Transverse colon (tissue), 4 donors: Measurements from ENCODE around the genes NOL4L, BPIFA3 and SNTA1.

DNA sequence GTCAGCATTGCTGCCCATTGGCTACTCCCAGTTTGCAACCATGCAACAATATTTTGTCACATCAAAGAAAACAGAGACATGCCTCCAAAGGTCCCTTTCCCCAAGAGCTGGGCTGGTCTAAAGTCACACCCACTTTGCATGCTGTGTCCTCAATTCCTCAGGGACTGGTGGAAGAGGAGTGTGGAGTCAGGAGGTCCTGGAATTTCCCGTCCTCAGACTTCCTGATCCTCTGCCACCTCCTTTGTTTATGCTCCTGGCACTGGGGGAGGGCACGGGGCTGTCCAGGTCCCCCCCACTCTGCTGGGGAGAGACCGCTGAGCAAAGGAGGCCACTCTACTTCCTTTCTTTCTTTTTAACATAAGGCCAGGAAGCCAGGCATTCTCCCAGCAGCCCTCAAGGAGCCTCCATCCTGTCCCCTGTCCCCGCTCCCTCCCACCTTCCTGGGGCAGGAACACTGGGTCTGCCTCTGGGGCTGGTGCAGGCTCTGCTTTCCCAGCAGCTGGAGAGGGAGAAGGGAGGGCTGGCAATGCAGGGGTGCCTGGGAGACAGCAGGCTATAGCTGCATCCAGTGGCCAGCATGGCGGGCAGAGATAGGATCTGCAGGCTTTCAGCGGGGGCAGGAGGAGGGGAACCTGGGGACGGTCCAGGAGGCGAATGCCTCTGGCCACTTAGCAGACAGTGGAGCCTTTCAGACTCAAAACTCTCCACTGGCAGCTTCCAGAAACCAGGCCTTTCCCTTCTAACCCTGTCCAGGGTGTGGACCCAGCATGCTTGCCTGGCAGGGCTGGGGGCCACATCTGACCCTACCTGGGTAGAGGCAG is 68.1 kb downstream of the NOL4L start:
- PRO-cap: no peak
- RAMPAGE, long total RNA, 4 experiments: no peak in any of the 4 experiments

DNA sequence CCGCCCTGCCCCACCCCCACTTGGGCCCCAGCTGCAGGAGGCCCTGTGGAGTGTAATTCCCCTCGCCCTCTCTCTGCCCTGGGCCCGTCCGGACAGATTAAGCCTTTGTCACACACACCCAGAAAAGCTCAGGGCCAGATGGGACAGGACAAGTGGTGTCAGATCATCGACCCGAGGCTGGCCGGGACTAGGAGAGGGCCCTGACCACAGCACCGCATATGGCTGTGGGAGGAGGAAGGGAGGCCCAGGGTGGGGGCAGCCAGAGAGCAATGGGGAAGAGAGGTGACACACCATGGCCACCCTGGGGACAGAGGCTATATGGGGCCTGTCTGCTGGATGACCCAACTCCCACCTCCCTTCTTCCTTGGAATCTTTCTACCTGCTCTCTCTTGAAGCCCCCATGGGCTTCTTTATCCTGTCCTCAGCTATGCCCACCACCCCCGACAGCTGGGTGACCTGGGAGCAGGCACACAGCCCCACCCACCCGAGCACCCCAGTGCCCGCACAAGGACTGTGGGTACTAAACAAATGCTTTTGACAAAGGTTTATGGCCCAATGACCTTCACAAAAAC is 3.8 kb downstream of the NOL4L start:
- PRO-cap: no peak
- RAMPAGE, long total RNA, 4 experiments: no peak in any of the 4 experiments

GRCh38 chr20:32584518-32585674 is at the start of gene NOL4L:
Gene NOL4L, minus strand, starts transcription at chr20:32585333.
- PRO-cap: unidirectional peak, minus-strand start at chr20:32584814; unidirectional peak, minus-strand start at chr20:32585077
- RAMPAGE, long total RNA, 4 experiments: no peak in any of the 4 experiments

DNA sequence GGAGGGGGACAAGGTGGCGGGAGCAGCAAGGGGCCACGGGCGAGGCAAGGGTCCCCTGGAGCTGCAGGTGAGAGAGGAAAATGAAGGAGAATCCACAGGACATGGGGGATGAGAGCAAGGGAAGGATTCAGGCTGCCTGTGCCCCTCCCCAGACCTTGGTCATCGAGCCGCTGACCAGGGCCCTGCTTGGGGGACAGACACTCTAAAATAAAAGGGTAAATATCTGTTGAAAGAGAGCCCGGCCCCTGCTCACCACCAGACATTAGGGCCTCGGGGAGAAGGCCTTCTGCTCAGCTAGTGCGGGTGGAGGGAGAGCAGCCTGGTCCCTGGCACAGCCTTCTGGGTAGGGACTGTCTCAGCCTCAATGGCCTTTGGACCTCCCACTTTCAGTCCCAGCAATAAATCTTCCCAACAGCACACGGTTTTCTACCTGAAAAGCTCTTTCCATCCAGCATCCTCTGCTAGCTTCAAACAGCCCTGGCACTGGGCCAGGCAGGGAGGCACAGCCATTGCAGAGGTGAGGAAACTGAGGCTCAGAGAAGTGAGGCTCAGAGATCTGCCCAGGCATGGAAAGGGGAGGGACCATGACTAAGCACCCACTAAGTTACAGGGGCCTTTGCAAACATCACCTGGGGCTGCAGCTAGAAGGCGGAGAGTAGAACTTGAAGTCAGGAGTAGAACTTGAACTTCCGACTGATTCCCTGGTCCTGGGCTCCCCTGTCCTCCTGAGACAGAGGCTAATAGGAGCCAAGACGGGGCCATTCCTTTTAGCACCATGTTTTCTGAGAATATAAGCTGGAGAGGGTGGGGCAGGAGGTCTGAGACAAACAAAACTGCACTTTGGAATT is 43.8 kb upstream of the NOL4L start:
- PRO-cap: no peak
- RAMPAGE, long total RNA, 4 experiments: no peak in any of the 4 experiments

GRCh38 chr20:32761610-32762295 is 432 bp upstream of the DNMT3B start:
- PRO-cap: bidirectional peak, plus-strand start at chr20:32762385, minus-strand start at chr20:32762137
- RAMPAGE, long total RNA, 4 experiments: no peak in any of the 4 experiments

GRCh38 chr20:32851852-32852280 is 6.9 kb upstream of the EFCAB8 start:
- PRO-cap: no peak
- RAMPAGE, long total RNA, 4 experiments: no peak in any of the 4 experiments

DNA sequence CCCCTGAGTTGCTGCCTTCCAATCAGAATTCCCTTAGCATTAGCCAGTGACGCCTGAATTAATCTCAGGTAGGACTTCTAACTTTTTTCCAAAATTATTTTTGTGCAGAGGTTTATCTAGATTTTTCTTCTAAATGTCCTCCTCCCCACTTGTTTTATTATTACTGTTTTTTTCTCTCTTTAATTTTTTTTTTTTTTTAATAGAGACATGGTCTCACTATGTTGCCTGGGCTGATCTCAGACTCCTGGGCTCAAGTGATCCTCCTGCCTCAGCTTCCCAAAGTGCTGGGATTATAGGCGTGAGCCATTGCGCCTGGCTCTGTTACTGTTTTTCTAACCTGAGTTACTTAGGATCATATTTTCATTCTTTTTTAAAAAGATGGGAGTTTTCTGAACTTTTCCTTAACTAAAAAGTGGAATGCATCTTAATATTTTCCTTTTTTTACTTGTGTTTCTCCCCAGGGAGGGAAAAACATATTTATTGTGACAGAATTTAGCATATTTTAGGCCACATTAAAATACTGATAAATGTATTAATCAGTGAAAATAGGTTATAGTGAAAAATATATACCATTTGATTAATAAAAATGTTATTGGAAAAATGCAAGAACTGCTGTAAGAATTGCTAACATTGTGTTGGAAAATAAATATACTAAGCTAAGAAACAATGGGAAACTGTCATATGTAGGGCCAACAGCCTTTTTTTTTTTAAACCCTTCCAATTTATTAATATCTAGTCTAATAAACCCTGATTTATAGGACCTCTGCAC is 1.2 kb upstream of the EFCAB8 start:
- PRO-cap: no peak
- RAMPAGE, long total RNA, 4 experiments: no peak in any of the 4 experiments

DNA sequence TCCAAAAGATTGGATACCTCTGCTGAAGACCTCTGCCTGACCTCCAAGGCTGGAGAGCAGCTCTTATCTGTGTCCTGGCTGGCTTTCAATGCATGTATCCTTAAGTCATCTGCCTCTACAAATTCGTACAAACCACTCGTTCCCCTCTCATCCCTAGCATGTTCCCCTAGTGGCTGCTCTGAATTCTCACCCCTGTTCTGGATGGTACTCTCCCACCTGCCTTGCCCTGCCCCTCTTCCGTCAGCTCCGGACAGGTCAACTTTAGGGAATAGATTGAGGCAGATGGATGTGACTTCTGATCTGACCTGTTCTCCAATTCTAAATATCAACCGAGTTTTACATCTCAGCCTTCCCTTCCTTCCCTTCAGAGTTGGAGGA is 303 bp downstream of the EFCAB8 start:
- PRO-cap: no peak
- RAMPAGE, long total RNA, 4 experiments: no peak in any of the 4 experiments

DNA sequence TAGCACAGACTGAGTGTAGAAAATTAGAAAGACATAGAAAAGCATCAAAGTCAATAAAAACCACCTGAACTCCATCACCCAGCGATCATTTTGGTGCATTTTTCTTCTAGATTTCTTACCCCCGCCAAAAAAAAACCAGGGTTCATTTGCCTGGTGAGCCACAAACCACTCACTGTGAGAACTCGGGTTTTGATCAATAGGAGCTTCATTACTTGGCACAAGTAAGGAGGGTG is 36.5 kb downstream of the SUN5 start:
- PRO-cap: no peak
- RAMPAGE, long total RNA, 4 experiments: no peak in any of the 4 experiments

DNA sequence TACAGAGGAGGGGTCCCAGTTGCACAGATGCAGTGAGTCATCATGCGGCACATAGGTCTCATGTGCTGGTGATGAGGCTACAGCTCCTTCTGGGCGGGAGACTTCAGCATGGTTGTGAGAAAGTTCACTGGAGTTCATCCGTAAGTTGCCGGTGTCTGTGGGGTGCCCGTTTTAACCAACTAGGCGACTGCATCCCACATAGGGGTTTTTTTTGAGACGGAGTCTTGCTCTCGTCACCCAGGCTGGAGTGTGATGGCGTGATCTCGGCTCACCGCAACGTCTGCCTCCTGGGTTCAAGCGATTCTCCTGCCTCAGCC is 36.1 kb downstream of the SUN5 start:
- PRO-cap: no peak
- RAMPAGE, long total RNA, 4 experiments: no peak in any of the 4 experiments

- PRO-cap: no peak
- RAMPAGE, long total RNA, 4 experiments: no peak in any of the 4 experiments
These were observed 41.9 kb upstream of the BPIFA2 start for GRCh38 chr20:33125905-33126642.

DNA sequence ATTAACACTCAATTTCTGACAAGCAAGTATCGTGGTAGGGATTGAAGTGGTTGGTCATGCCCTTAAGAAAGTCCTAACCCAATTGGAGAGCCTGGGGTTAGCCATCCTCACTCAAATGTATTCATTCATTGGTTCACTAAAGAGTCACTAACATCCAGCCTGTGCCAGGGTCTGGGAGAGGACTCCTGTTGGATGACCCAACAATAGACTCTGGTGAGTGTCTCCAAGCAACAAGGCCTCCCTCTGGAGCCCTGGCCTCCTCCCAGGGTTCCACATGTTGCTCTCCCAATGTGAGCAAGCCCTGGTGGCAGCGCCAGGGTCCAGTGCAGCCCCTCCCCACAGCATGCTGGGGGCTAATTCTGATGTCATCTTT is at the start of gene BPIFA3:
Gene BPIFA3 (plus strand): TSS at position 288 of the 373 bp plus-strand sequence.
- PRO-cap: no peak
- RAMPAGE, long total RNA, 4 experiments: no peak in any of the 4 experiments

DNA sequence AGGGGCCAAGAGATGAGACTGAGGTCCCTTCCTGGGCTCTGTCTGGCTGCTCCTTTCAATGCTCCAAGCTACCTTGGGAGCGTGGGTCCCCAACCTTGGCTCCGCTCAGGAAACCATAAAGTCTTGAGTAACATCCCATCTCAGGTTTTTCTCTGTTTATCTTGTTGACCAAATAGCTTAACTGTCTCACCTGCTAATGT is 237 bp upstream of the BPIFA1 start:
- PRO-cap: no peak
- RAMPAGE, long total RNA, 4 experiments: no peak in any of the 4 experiments

GRCh38 chr20:33373931-33374481 is 27.3 kb downstream of the CDK5RAP1 start:
- PRO-cap: no peak
- RAMPAGE, long total RNA, 4 experiments: no peak in any of the 4 experiments

GRCh38 chr20:33441249-33441848 is 2.2 kb downstream of the SNTA1 start:
- PRO-cap: no peak
- RAMPAGE, long total RNA, 4 experiments: no peak in any of the 4 experiments

- PRO-cap: bidirectional peak, plus-strand start at chr20:33444016, minus-strand start at chr20:33443667
- RAMPAGE, long total RNA, 4 experiments: no peak in any of the 4 experiments
These were observed at the start of gene SNTA1 for GRCh38 chr20:33443477-33443807. Gene SNTA1, minus strand, starts transcription at chr20:33443763.

GRCh38 chr20:33568429-33568774 is 78.5 kb downstream of the CBFA2T2 start:
- PRO-cap: no peak
- RAMPAGE, long total RNA, 4 experiments: no peak in any of the 4 experiments

DNA sequence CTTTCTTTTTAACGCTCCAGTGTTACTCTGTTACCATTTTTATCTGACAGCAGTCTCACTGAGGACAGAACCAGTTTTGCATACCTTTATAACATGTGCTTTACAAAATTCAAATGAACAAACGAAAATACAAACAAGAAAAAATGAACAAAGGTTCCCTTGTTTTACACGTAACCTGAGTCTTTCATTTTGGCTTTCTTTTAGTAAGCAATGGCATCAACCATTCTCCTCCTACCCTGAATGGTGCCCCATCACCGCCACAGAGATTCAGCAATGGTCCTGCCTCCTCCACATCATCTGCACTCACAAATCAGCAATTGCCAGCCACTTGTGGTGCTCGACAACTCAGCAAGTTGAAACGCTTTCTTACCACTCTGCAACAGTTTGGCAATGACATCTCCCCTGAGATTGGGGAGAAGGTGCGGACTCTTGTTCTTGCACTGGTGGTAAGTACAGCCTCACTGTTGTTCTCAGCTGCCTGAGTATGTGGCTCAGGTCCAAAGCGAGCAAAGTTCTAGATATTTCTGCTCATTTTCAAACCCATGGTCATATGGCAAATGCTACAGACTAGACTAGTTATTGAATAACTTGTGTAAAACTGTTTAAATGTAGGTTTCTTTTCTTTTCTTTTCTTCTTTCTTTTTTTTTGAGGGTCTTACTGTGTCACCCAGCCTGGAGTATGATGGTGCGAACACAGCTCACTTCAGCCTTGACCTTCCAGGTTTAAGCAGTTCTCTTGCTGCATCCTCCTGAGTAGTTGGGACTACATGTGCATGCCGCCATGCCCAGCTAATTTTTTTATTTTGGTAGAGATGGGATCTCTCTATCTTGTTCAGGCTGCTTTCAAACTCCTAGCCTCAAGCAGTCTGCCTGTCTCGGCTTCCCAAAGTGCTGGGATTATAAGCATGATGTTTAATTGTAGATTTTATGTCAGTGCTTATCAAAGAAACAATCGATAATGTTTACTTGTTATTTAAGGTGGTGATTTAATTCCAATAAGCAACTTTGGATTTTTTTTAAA is 50.9 kb upstream of the C20orf144 start:
- PRO-cap: no peak
- RAMPAGE, long total RNA, 4 experiments: start-site peak on the plus strand in 1 of 4 experiments, centred at position 466 of the sequence, 23 reads per replicate

- PRO-cap: no peak
- RAMPAGE, long total RNA, 4 experiments: no peak in any of the 4 experiments
These were observed 16.8 kb upstream of the E2F1 start for GRCh38 chr20:33702967-33703341.

DNA sequence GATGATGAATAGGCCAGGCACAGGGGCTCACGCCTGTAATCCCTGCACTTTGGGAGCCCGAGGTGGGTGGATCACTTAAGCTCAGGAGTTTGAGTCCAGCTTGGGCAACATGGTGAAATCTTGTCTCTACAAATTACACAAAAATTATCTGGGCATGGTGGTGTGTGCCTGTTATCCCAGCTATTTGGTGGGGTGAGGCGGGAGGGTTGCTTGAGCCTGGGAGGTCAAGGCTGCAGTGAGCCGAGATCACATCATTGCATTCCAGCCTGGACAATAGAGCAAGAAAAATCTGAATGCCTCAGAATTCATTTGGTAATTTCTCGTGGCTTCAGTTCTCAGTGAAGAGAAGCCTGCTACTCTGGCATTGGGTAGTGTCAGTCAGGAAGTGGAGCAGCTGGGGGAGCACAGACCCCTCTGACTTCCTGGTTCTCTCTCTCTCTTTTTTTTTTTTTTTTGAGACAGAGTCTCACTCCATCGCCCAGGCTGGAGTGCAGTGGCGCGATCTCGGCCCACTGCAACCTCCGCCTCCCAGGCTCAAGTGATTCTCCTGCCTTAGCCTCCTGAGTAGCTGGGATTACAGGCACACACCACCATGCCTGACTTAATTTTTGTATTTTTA is 24.2 kb downstream of the ZNF341 start:
- PRO-cap: no peak
- RAMPAGE, long total RNA, 4 experiments: no peak in any of the 4 experiments